Placental epithelial cell (primary cell): Measurements from ENCODE around the genes DPPA4, CD96, GCSAM and CD200R1L.

- CAGE, long polyA plus RNA = no peak
These were observed at the start of gene DPPA4 for GRCh38 chr3:109337344-109338225. DPPA4 (minus strand) TSS chr3:109337546.

DNA sequence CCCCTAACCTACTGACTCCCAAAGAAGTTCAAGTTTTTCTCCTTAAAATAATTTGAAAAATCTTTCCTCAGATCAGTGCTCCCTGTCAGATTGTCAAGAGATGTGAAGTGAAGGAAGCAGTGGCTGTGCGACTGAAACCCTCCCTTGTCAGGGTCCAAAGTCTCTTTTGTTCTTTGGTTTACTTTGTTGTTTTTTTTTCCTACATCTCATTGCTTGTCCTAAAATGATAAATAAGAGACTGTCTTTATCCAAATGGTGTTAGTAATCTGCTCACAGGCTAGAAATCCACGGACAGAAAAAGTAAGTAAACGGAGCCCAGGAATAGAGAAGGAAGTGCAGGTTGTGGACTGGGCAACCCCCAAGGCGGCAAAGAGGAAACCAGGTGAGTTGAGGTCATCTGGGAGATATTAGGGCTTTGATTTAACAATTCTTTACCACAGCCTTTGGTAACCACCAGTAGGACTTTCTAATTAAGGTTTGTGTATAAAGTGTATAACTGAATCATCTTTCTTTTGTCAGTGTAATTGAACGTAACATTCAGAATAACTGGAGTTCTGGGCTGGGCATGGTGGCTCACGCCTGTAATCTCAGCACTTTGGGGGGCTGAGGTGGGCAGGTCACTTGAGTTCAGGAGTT is 1.1 kb upstream of the DPPA4 start:
- CAGE, long polyA plus RNA = no peak

GRCh38 chr3:111541819-111542380 is at the start of gene CD96:
CD96 (plus strand) TSS chr3:111542197.
- CAGE, long polyA plus RNA = no peak

GRCh38 chr3:111676186-111676765 is 1.8 kb downstream of the PLCXD2 start:
- CAGE, long polyA plus RNA = no peak

GRCh38 chr3:111737783-111738220 is 63.3 kb downstream of the PLCXD2 start:
- CAGE, long polyA plus RNA = no peak

DNA sequence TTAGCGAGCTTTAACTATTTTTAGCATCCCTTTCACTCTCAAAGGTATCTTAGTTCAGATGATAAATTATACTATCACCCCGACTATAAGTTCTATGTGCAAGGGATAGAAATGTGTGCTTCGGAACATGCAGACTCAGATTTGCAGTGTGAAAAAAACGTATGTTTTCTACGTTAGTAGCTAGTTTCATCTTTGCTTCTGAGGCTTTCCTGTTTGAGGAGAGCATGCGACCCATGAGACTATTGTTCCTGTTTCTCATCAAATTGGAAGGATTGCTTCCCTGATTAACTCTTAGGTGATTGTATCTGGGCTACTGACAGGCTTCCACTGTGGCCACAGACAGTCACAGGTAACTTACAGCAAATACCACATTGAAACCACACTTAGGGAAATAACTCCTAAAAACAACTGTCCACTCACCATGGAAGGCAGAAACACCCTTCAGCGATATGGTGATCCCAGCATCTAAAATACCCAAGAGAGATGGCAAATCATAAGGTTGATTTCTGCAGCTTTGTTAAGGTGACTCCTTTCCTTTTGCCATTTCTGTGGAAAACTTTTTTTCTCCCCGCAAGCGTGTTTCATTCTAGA is 5.4 kb downstream of the GCSAM start:
- CAGE, long polyA plus RNA = no peak

DNA sequence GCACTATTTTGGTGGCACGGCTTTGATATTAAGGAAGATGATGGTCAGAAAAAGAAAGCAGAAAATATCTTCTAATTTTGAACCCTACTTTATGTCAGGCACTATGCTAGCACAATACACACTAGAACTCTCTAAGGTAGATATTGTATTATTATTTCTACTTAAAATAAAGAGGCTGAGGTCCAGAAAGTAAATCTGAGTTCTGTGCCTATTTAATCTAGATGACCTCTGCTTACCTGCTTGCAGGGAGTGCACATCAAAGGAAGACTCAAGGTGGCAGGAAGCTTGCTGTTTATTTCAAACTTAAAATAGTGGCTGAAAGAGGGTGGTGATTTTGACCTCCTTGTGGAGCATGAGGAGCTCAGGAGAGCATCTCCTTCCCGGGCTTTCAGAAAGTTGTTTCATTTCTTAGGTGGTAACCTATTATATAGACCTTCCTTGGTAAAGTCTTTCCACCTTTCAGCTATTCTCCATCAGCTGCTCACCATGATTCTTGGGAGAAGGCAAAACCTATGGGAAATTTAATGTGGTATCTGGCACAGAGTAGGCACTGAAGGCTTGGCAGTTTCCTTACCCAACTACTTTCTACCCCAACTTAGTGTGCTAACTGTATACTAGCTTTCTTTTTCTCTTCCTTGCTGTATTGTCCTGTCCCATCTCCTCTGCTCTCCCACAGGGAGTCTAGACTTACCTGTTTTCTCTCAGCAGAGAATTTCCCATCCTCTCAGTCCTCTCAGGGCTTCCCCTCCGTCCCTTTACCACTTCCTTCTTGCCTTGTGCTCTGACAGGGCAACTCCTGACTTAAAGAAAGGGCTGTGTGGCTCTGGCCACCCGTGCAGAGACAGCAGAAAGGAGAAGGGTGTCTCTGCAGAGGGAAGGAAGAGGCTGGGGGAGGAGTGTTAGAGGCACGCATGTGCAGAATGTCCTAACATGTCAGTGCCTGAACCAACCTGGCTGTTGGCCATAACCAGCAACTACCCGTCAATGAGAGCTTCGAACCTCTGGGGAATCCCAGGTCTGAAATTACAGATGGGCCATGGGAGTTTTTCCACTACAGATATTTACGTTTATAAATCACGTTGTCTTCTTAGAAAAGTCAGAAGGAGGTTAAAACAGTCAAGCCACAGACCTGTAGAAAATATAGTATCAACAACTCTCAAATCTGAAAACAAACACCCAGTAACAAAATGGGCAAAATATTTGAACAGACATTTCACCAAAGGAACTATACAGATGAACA is at the start of gene GCSAM:
GCSAM (minus strand) TSS at position 848 of the 1,240 bp plus-strand sequence.
- CAGE, long polyA plus RNA = no peak

GRCh38 chr3:112136002-112136386 is 2.9 kb upstream of the GCSAM start:
- CAGE, long polyA plus RNA = no peak

DNA sequence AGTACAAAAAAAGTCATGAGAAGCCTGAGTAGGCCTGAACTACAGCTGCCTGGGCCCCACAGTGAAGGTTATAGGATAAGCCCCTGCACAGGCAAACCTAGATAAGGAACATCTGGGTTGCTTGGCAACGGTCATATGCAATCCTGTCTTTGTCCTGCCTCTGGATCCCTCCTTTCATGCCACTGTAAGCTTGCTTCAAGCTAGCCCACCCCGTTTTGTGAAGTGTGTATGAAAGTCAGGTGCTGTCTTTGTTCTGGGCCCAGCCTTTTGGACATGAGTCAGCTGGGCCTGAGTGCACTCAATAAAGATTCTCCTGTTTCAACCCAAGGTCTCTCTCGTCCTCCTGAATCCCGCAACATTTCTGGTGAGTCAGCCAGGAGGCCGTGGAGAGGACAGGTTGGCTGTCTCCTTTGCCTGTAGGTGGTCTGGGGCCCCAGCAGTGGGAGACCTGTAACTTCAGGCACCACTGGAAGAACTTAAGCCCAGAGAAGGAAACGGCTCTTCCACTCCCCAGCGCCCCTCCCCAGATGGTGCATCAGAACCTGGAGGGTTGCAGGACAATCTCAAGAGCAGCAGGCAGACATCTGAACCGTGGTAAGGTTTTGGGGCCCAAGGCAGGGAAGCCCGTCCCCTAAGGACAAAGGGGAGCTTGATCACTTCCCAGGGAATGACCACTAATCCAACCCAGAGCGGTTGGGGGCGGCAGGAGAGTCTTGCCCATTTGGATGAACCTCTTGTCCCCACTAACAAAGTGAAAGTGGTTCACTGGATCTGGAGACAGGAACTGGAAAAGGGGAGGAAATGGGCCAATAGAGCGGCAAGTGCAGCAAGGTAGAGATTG is 8.3 kb upstream of the SLC9C1 start:
- CAGE, long polyA plus RNA = no peak

- CAGE, long polyA plus RNA = no peak
These were observed 71.3 kb downstream of the CD200 start for GRCh38 chr3:112404308-112404664.

- CAGE, long polyA plus RNA = no peak
These were observed 529 bp downstream of the ATG3 start for GRCh38 chr3:112561057-112561809.

- CAGE, long polyA plus RNA = no peak
These were observed 1.3 kb downstream of the SLC35A5 start for GRCh38 chr3:112563066-112563536.

GRCh38 chr3:112835298-112835788 is 11.3 kb downstream of the CD200R1L start:
- CAGE, long polyA plus RNA = no peak

DNA sequence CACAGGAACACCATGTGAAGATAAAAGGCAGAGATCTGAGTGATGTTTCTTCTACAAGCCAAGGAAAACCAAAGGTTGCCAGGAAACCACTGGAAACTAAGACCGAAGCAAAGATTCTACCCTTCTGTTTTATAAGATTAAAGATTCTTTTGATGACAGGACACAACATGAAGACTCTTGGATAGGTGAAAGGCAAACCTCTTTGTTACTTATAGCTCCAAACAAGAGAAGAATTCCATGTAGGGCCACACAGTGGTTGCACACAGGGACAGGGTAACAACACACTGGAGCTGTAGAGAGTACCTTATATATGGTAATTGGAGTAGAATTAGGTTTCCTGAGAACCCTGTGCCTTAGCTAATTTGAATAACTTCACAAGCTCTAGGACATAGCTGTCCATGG is at the start of gene CD200R1L:
CD200R1L (minus strand) TSS at position 55 of the 402 bp plus-strand sequence.
- CAGE, long polyA plus RNA = no peak

DNA sequence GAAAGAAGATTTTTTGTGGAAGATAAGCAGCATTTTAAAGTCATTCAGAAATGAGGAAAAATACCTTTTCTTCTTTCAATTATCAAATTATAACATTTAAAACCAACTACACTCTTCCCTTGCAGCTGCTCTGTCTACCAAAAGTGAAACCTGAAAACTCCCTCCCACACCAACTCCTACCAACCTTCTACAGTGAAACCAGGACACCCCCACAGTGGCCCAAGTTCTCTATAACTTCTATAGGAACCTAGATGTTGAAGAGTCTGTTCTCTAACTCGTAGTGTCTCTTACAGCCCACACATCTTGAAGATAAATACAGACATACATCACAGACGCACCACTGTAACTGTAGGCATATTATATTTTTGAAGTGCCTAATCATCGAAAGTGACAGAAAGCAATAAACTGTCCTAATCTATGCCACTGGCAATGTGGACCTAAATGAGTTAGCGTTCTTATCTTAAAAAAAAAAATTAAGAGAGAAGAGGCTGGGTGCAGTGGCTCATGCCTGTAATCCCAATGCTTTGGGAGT is 1.2 kb downstream of the CD200R1 start:
- CAGE, long polyA plus RNA = no peak

DNA sequence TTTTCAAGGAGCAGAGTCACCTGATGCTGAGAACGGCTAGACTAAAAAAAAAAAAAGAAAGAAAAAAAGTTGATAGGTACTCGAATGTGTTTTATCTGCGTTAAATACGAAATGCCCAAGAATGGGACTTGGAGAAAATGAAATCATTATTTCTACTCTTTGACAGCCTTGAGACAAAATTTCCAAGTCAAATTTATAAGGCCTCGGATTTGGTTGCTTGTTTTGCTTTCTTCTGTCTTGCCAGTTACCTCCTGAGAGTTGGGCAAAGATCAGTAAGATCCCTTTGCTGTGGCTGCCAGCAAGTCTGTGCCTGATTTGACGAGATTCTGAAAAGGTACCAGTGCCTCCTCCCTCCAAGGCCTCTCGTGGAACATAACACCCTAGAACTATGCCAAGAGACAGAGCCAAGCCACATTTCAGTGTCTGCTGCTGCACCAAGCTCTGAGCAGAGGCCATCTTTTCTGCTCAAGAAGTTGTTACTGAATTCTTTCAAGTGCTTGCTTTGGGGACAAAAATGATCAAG is 32.3 kb upstream of the NEPRO start:
- CAGE, long polyA plus RNA = no peak

DNA sequence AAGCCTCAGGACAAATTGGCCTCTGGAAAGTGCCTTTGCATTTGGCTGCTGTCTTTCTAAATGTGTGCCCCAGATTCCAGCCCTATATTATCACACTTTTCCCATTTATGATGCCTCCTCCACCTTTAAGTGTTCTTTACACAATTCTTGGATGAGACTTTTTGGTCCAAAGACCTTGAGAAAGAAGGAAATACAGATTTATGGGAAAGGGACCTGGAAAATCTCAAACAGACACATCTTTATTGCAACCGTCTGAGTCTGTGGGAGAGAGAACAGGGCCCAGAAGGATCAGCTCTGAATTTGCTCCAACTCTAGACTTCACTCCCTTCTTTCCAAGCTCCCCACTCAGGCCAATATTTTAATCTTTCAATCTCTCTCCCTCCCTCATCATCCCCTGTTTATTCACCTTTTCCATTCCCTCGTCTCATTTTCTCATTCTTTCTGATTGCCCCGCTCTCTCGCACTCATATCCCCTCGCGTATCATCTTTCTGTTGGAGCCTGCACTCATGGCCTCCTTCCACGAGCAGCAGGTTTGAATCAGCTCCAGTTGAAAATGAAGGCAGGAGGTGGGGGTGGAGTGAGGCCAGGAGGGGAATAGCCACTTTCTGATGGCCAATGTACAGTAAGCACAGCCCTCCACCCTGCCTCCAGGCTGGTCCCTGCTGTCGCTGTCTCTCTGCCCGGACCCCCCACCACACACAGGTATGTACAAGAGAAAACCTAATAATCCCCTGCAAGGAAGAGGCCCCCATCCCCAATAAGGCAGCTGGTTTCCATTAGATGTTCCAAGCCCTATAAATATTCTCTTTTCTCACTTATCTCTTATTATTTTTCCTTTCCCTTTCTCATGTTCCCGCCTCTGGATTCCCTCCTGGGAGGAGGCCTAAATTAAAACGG is 63.6 kb upstream of the BOC start:
- CAGE, long polyA plus RNA = no peak

DNA sequence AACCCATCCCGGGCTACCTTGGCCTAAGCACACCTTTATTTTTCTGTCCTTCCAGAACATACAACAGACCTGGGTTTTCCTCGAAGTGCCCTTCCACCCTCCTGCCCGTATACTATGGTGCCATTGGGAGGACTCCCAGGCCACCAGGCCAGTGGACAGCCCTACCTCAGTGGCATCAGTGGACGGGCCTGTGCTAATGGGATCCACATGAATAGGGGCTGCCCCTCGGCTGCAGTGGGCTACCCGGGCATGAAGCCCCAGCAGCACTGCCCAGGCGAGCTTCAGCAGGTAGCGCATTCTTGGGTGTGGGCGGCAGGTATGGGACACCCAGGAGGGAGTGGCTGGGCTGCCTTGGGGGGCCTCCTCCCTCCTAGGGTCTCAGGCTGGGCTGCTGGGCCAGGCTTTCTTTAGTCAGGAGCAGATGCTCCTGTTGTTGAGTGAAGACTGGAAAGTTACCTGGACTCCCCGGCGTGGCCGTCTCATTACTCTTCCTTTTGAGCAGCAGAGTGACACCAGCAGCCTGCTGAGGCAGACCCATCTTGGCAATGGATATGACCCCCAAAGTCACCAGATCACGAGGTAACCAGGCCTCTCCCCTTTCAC is 73.0 kb downstream of the BOC start:
- CAGE, long polyA plus RNA = no peak

- CAGE, long polyA plus RNA = no peak
These were observed 19.3 kb downstream of the USF3 start for GRCh38 chr3:113677088-113677572.

DNA sequence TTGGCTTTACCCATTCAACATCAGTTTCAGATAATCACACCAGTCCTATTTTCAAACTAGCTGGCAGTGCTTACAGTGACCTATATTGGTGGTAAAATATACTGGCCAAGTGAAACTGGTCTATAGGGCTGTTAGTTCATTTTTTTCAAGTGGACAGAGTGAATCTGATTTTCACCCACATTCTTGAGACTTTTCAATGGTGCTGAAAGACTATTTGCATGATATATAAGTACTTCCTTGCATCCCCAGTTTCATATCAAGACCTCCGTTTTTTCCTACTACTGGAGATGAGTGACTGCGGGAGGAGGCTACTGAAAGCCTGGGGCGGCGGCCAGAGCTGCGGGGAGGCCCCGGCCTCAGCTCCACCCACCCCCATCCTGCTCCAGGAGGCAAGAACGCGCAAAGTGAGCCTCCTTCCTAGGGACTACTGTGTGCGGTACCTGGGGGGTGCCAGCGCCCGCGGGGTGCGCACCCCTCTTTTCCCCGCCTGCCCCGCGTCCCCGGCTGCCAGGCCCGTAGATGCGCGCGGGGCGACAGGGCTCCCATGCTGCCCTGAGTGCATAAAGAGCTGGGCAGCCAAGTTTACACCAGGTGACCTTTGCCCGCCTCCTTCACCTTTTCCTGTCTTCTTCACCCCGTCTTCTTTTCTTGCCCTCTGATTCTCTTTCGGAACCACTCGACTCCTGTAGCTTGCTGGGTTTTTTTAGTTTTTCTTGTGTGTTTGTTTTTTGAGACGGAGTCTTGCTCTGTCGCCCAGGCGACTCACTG is 2.4 kb upstream of the USF3 start:
- CAGE, long polyA plus RNA = no peak